Frontal cortex (tissue), 2 donors: ENCODE measurements around the gene IL3.

- RAMPAGE, long total RNA, result no peak
Observed at GRCh38 chr5:131537834-131538206, 97.2 kb downstream of the RAPGEF6 start.

DNA sequence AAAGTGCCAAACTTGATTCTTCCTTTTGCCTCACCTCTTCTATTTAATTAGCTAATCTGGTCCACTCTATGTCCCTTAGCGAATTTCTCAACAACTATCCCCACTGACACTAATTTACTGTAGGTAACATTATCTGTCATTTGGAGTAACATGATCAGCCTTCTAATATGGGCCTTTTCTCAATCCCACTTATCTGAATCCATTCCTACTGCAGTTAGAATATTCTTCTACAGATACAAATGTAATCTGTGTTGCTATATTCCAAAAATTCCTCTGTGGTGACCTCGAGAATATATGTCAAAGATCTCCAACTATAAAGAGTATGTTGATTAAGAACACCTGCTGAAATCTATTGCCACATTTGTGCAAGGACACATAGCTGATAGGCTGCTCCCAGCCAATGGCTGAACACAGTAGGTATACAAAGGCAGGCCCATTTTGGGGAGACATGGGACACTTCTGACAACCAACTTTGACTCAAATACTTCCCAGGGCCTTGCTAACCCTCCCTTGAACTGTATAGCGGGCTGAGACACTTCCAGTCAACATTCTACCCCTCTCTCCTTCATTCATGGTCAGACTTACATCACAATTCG, 78.8 kb upstream of the RAPGEF6 start:
- RAMPAGE, long total RNA, result no peak

- RAMPAGE, long total RNA, result no peak
Observed at GRCh38 chr5:131983248-131983454, 28.3 kb downstream of the ACSL6 start.

DNA sequence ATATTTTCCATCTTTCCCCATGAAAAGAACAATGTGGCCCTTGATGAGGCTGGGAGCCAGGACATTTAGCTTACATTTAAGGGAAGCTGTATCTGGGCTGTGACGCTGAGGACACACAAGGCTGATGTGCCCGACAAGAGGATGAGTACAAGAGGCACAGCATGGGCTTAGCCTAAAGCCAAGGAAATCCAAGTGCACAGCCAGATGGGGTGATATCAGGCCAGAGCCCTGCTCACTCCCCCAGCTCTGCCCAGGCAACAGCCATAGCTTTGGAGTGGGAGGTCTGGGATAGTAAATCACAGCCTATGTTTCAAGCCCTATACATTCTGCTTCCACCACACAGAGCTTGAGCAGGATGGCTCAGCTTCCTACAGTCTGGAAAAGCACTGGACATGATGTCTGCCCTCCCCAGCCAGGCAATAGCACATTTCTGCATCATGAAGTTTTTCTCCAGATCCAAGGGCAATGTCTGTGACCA, 28.0 kb downstream of the ACSL6 start:
- RAMPAGE, long total RNA, result no peak

GRCh38 chr5:132060382-132060803, at the start of gene IL3:
IL3 (plus strand) TSS chr5:132060655.
- RAMPAGE, long total RNA, result no peak

- RAMPAGE, long total RNA, result no peak
Observed at GRCh38 chr5:132278290-132278857, 15.8 kb upstream of the SLC22A4 start.

DNA sequence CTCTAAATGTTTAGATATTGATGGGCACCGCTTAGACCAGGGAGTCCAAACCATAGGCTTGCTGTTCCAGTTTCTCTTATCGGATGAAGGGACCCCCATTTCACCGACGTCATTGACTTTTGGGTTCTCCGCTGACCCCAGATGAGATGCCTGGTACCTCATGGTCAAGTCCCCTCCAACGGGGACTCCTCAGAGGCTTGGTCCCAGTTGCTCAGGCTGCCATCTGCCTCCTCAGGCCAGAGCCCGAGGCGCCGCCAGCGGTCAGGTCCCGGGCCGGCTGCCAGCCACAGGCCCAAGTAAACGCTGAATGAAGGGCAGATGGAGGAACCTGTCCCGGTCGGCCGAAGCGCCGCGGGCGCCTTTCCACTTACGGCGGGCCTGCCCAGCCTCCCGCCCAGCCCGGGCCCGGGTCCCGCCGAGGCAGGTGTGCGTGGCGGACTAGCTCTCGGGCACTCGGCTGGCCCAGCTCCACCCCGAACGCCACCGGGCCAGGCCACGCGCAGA, 40.8 kb downstream of the SLC22A5 start:
- RAMPAGE, long total RNA, result no peak

DNA sequence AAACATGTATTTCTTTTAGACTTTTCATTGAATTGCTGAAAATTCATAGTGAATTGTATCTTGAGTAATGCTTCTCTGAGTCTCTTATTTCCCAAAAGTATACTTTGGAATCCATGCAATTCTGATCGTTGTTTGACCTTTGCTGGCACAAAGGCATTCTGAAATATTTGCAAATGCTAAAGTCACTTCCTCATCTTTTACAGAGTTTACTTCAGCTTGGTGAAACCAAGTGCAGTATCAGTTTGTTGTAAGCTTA, 45.1 kb downstream of the SLC22A5 start:
- RAMPAGE, long total RNA, result no peak

DNA sequence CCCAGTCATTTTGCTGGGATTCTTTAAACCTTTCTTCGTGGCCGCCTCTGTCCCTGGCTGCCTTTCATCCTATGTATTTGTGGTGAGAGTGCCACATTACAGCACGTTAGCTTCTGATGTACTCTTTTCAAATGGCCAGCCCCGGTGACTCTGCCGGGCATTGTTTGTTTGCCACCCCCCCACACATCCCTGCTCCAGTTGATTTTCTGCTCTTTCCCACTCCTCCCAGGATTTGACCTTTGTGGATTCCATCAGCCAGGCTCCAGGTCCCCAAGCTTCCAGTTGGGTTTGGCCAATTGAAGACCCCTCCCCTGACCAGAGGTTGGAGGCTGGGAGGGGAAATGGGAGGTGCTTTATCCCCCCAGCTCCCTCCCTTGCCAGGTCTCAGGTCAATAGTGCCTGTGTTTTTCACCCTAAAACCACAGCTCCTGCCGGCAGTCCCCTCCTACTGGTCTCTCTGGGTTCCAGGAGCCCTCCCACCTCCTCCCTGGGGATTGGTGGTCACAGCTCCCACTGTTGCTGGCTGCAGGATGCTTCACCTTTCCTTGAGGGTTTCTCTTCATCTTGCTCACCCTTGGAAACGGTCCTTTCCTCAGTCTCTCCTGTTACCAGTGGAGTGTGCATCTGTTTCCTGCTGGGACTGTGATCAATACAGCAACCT, 34.9 kb downstream of the IRF1 start:
- RAMPAGE, long total RNA, result no peak

- RAMPAGE, long total RNA, result no peak
Observed at GRCh38 chr5:132456888-132457376, 33.6 kb downstream of the IRF1 start.

- RAMPAGE, long total RNA, result no peak
Observed at GRCh38 chr5:132459974-132460794, 30.4 kb downstream of the IRF1 start.

DNA sequence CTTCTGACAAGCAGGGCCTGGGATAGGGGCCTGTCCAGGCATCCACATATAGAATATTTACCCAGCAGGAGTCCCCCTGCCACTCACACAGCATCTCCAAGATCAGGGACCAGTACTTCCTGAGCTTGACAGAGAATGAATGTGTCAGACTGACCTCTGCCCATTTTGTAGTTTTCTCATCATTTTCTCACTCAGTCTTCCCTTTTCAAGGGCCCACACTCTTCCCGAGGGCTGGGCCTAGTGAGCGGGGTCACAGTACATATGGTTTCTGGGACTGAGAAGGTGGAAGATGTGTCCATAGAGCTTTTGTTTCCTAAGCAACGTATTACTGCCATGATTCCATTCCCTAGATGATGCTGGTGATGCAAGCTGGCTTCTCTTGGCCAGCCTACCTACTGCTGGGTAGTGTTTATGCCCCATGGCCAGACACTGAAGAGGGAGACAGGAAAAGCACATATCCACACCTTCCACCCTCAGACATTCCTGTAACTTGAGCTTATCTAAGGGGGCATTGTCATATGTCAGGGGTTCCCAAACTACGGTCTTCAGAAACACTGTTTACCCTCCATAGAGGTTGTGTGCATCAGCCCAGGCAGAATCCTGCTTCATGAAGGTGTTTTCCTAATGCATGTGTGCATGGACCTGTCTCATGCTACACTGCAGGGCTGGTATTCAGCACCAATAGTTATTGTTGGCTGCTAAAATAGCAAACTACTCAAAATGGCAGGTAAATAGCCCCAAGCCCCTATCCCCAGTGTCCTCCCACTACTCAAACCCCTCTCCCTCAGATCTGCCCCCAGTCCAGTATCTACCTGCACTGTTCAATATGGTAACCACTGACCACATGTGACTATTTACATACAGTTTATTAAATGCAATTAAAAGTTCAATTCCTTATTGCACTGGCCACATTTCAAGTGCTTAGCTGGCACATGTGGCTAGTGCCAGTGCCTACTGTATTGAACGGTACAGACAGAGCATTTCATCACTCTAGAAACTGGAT, 9.5 kb downstream of the IRF1 start:
- RAMPAGE, long total RNA, result no peak

GRCh38 chr5:132486841-132487352, 3.7 kb downstream of the IRF1 start:
- RAMPAGE, long total RNA, result no peak

GRCh38 chr5:132687926-132688419, 14.2 kb downstream of the IL4 start:
- RAMPAGE, long total RNA, result no peak

GRCh38 chr5:132753181-132753634, 6.0 kb downstream of the CCNI2 start:
- RAMPAGE, long total RNA, result no peak

- RAMPAGE, long total RNA, result no peak
Observed at GRCh38 chr5:132760062-132760395, 12.8 kb downstream of the CCNI2 start.

- RAMPAGE, long total RNA, result no peak
Observed at GRCh38 chr5:132807010-132807731, 5.9 kb upstream of the SOWAHA start.

DNA sequence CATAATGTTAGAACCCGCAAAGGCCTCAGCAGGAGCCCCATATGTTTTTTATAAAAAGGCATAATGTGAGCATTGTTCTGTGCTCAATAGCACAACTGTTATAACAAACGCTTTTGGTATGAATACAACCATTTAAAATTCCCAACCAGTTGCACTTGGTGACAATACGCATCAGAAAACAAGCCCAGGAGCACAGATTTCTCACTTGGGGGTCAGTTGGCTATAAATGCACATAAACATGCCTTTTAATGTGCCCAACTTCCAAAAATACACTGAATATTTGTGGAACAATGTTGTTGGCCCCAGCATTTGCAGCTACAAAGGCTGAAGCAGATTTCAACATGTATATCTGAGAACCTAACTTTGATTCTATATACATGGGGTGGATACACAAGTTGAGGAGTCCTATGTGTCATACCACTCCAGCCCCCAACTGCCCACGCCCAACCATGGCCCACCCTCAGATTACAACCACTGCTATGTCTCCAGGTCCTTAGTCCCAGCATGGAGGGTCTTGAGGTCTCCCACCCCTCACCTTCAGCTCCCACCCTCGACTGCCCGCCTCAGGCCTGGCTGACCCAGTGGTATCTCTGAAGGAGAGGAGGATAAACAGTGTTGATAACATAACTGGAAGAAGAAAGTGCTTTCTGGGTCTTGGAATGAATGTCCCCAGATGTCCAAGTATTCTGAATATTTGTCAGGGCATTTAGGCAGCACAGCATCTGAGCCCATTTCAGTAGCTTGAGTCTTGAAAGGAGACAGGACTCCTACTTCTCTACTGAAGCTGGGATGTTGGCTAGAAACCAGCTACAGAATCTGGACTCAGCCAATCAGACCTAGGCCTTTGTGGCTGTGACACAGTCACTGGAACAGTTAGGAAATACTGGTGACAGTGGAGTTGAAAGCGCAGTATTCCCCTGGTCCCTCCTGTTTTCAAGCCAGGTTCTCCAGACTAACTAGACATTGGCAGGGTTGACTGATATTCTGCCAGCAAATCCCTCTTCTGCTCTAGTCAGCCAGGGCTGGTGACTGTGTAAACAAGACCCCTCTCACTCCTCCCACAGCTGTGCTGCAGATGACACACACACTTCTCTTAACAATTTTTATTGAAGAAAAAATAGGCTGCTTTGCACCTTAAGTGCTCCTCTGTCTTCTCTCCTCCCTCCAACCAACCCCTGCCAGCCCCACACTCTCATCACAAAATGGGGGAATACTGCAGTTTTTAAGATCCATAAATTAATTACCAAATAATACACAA, 8.4 kb downstream of the SOWAHA start:
- RAMPAGE, long total RNA, result no peak

- RAMPAGE, long total RNA, result no peak
Observed at GRCh38 chr5:132870689-132871331, 2.7 kb upstream of the LEAP2 start.

GRCh38 chr5:132933558-132933971, 29.9 kb downstream of the AFF4 start:
- RAMPAGE, long total RNA, result no peak